Esophagus muscularis mucosa (tissue), 4 donors: ENCODE measurements around the genes C18orf54, WDR7 and BOD1L2.

DNA sequence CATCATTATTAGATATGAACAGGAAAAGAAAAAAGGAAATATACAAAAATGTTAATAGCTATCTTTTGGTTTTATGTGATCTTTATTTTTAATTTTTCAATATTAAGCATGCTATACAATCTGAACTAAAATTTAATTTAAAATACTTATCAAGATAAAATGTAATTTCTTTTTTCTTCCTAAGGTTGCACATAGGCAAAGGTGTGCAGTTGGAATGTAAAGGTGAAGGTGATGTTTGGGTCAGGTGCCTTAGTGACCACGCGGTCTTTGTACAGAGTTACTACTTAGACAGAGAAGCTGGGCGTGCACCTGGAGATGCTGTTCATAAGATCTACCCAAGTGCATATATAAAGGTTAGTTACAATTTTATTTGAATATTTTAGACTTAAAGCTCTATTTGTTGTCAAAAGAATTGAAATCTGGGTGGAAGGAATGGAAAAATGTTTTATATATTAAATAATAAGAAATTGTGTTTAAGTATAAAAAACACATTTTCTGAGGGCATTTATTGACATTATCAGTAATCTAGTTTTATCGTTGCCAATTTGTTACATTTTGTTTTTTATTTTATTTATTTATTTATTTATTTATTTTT lies 36.9 kb downstream of the SMAD4 start:
- PRO-cap = no peak
- RAMPAGE, long total RNA, 4 experiments = no peak in any of the 4 experiments

DNA sequence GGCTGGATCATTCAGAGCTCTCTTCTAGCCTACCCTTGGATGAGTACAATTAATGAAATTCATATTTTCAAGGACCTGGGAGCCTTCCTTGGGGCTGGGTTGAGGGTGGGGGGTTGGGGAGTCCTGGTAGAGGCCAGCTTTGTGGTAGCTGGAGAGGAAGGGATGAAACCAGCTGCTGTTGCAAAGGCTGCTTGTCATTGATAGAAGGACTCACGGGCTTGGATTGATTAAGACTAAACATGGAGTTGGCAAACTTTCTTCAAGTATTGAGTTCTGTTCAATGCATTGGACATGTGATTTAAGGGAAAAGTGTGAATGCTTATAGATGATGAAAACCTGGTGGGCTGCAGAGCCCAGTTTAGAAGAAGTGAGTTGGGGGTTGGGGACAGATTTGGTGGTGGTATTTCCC lies 54.4 kb downstream of the SMAD4 start:
- PRO-cap = no peak
- RAMPAGE, long total RNA, 4 experiments = no peak in any of the 4 experiments

- PRO-cap = no peak
- RAMPAGE, long total RNA, 4 experiments = no peak in any of the 4 experiments
Observed at GRCh38 chr18:51184980-51185714, 12.3 kb downstream of the MEX3C start.

GRCh38 chr18:51447116-51447774 lies 249.8 kb upstream of the MEX3C start:
- PRO-cap = no peak
- RAMPAGE, long total RNA, 4 experiments = no peak in any of the 4 experiments

DNA sequence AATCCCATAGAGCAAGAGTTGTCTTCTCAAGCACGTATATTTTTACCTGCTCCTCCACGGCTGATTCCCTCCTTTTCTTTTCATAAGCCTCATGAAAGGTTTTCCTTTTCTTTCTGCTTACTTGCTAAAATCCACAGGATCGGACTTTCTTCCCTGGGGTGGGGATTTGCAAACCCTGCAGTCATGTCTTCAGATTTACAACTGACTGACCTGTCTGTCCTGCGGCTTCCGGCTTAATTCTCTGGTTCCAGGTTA lies 66.3 kb upstream of the DCC start:
- PRO-cap = no peak
- RAMPAGE, long total RNA, 4 experiments = no peak in any of the 4 experiments

- PRO-cap = bidirectional peak, plus-strand start at chr18:54357953, minus-strand start at chr18:54357858; unidirectional peak, minus-strand start at chr18:54358642
- RAMPAGE, long total RNA, 4 experiments = start-site peak on the plus strand in 4 of 4 experiments, at chr18:54357899-54357936 at its widest, 11 to 28 reads per replicate
Observed at GRCh38 chr18:54357742-54358753, at the start of gene C18orf54. Gene C18orf54 (plus strand): TSS chr18:54357906.

DNA sequence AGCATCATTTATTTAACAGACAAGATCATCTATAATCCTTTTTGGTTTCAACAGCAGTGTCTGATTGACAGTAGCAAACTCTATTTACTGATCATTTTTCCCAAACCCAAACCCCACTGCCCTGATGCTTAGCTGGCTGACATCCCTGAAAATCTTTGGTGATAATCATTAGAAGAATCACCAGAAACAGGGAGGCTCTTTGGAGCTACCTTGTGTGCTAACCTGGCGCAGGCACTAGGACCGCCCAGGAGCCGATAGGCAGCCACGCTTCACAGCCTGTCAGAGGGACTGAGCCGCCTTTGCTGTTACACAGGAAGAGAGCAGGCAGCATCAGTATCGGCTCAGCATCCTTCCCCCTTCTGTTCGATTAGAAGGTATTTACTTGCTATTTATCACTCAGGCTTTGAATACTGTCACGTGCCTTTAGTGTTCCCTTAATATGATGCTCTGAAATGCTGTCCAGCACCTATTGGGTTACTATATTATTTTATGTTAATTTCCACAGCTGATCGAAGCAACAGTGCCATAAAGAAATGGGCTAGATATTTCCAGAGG lies 110.6 kb upstream of the RAB27B start:
- PRO-cap = no peak
- RAMPAGE, long total RNA, 4 experiments = no peak in any of the 4 experiments

DNA sequence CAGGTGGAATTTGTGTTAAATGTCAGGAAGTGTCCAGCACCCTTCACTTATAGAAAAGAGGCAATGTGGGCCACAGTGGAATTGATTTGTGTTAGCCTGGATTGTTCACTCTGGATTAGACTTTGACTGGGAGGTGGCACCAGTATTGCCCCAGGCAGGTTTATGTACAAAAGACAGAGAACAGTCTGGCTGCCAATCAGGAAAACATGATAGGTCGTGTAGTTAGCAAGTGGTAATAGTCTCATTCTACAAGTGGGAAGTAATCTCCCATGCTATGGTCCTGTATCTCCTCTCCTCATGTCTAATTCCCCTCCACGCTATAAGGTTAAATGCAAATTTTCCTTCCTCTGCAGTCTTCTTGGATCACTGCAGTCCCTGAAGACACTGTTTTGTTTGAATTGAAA lies 45.6 kb downstream of the RAB27B start:
- PRO-cap = no peak
- RAMPAGE, long total RNA, 4 experiments = no peak in any of the 4 experiments

DNA sequence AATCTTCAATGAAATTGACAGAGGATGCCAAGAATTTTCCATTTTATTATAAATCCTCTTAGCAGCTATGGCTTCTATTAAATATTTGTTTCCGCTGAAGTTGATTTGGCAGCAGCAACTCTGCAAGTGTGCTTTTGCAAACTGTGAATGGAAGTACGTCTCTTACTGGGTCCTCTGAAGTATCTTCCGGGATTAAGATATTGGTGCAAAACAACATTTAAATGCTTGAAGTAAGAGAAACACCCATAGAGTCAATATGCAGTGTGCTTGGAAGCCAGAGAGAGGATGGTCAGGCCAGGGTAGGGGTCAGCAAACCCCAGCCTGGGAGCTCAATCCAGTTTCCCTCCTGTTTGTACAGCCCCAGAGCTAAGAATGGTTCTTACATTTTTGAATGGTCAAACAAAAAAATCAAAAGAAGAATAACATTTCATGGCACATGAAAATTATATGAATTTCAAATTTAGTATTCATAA lies 13.6 kb downstream of the CCDC68 start:
- PRO-cap = no peak
- RAMPAGE, long total RNA, 4 experiments = no peak in any of the 4 experiments

- PRO-cap = no peak
- RAMPAGE, long total RNA, 4 experiments = no peak in any of the 4 experiments
Observed at GRCh38 chr18:54948443-54949019, 10.7 kb downstream of the CCDC68 start.

GRCh38 chr18:55404772-55405270 lies 183.2 kb downstream of the TCF4 start:
- PRO-cap = no peak
- RAMPAGE, long total RNA, 4 experiments = no peak in any of the 4 experiments

DNA sequence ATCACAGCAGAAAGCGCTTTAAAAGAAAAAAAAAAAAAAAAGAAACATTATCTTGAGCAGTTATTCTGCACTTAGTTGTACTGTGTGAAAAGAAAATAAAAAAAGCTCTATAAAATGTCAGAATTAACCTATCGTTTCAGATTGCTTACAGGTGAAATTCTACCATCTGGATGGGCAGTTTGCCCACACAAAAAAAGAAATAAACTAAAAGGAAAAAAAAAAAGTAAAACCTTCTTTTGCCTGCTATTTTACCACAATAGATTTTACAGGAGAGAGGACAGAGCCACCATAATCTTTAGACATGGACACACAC lies 167.2 kb downstream of the TCF4 start:
- PRO-cap = no peak
- RAMPAGE, long total RNA, 4 experiments = no peak in any of the 4 experiments

DNA sequence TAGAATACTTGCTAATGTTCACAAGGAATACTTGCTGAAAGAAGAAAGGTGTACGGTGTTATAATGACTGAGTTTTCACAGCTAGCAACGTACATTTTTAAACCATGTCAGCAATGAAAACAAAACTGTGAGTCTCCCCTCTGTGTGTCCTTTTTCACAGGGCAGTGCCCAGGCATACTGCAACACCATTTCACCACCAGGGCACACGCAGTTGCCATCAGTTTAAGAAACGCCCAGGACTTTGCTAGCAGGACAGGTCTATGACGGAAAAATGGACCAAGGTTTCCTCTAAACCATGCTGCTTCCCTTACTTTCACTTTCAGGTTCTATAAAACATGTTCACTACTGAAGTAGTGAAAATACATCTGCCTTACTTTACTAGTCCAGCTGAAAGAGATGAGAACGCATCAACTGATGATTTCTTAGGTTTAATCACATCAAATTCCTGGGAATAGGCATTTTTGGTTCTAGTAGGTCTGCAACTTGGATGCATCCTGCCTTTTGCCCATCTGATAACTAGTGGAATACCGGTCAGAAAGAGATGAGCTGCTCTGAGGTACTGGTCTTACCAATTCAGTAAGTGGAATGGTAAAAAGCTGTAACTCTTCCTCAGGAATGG lies 110.5 kb downstream of the TCF4 start:
- PRO-cap = bidirectional peak, plus-strand start at position 378 of the sequence, minus-strand start at position 179 of the sequence
- RAMPAGE, long total RNA, 4 experiments = no peak in any of the 4 experiments

DNA sequence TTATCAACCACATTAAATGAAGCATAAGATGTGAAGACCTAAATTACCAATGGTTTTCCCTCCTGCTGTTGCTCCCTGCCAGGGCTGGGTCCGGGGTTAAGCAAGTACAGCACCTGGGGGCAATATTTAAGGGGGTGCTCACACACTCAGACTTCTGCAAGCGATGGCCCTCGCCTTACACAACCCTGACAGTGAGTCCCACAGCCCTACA lies 90.0 kb downstream of the TCF4 start:
- PRO-cap = no peak
- RAMPAGE, long total RNA, 4 experiments = no peak in any of the 4 experiments

- PRO-cap = unidirectional peak, plus-strand start at chr18:55586129
- RAMPAGE, long total RNA, 4 experiments = start-site peak on the minus strand in 1 of 4 experiments, at chr18:55586094-55586125 at its widest, 7 reads per replicate
Observed at GRCh38 chr18:55585651-55586306, 2.2 kb downstream of the TCF4 start.

- PRO-cap = no peak
- RAMPAGE, long total RNA, 4 experiments = no peak in any of the 4 experiments
Observed at GRCh38 chr18:55732360-55732880, 144.4 kb upstream of the TCF4 start.

GRCh38 chr18:56650820-56651815 lies at the start of gene WDR7:
Gene WDR7 (plus strand): TSS chr18:56651359.
- PRO-cap = bidirectional peak, plus-strand start at chr18:56651122, minus-strand start at chr18:56651126; bidirectional peak, plus-strand start at chr18:56651363, minus-strand start at chr18:56651271
- RAMPAGE, long total RNA, 4 experiments = start-site peak on the plus strand in 2 of 4 experiments, at chr18:56651328-56651413 at its widest, 75 to 107 reads per replicate

DNA sequence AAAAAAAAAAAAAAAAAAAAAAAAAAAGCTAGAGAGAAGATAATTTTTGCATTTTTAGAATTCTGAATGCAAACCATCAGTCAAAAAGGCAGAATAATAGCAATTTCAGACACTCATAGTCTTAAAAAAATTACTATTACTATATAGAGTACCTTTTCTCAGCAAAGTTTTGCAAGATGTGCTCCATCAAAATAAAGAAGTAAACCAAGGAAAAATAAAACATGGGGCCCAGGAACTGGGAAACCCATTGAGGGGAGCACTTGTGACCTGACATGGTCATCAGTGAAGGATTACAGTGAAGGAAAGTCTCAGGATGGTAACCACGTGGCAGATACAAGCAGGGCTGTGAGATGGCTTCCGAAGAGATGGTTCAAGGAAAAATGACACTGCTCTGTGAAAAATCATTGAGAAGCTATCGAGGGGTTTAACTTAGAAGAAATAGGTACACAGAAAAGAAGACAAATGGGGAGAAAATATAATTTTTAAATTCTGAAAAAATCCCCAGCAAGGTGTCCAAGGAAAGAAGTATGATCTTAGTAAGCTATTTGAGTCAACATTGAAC lies 121.0 kb downstream of the WDR7 start:
- PRO-cap = no peak
- RAMPAGE, long total RNA, 4 experiments = no peak in any of the 4 experiments

- PRO-cap = no peak
- RAMPAGE, long total RNA, 4 experiments = no peak in any of the 4 experiments
Observed at GRCh38 chr18:57146732-57147378, at the start of gene BOD1L2. Gene BOD1L2 (plus strand): TSS chr18:57147087.

- PRO-cap = no peak
- RAMPAGE, long total RNA, 4 experiments = no peak in any of the 4 experiments
Observed at GRCh38 chr18:57533045-57533449, 53.5 kb downstream of the FECH start.